Skeletal muscle cell (primary cell): ENCODE results near the genes CCDC122, TPT1 and LCP1.

- RRBS: under 1% methylated on average over 16 of the region's 52 CpGs
These were observed 536 bp downstream of the VWA8 start for GRCh38 chr13:41960109-41961037.

GRCh38 chr13:42524588-42525673, 49.0 kb upstream of the TNFSF11 start:
- RRBS: no CpG with 5 or more reads among the region's 5 CpGs

GRCh38 chr13:42574889-42575346, 966 bp downstream of the TNFSF11 start:
- RRBS: no CpG with 5 or more reads among the region's 29 CpGs

GRCh38 chr13:42708185-42708741, 73.1 kb upstream of the FAM216B start:
- RRBS: no CpG with 5 or more reads among the region's 4 CpGs

GRCh38 chr13:42963227-42964006, 28.6 kb downstream of the EPSTI1 start:
- RRBS: no CpG with 5 or more reads among the region's 6 CpGs

DNA sequence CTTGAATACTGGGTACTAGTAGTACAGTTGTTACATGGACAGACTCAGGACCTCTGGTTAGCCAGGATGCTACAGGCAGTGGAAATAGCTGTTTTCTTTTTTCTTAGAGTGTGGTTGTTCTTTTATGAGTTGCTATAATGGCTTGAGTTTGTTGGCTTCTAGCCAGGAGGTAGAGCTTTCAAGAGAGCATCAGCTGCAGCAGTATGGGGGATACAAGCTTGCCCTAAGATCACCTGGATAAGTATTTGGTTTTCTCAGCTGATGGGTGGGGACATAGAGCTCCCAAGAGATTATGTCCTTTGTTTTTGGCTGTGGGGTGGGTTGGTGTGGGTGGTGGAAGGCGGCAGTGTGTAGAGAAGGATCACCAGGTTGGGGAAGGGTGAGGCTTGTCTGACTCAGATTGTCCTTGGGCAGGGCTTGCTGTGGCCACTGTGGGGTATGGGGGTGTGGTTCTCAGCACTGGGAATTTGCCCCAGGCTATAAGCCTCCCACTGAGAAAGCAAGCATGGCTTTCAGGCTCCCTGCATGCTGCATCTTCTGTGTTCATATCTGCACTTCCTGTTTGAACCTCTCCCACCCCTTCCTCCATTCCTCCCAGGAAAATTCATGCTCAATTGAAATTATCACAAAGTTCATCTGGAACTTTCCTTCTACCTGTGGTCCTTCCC, 34.8 kb downstream of the DNAJC15 start:
- RRBS: no CpG with 5 or more reads among the region's 1 CpG

GRCh38 chr13:43407072-43407583, 379.6 kb downstream of the ENOX1 start:
- RRBS: no CpG with 5 or more reads among the region's 5 CpGs

DNA sequence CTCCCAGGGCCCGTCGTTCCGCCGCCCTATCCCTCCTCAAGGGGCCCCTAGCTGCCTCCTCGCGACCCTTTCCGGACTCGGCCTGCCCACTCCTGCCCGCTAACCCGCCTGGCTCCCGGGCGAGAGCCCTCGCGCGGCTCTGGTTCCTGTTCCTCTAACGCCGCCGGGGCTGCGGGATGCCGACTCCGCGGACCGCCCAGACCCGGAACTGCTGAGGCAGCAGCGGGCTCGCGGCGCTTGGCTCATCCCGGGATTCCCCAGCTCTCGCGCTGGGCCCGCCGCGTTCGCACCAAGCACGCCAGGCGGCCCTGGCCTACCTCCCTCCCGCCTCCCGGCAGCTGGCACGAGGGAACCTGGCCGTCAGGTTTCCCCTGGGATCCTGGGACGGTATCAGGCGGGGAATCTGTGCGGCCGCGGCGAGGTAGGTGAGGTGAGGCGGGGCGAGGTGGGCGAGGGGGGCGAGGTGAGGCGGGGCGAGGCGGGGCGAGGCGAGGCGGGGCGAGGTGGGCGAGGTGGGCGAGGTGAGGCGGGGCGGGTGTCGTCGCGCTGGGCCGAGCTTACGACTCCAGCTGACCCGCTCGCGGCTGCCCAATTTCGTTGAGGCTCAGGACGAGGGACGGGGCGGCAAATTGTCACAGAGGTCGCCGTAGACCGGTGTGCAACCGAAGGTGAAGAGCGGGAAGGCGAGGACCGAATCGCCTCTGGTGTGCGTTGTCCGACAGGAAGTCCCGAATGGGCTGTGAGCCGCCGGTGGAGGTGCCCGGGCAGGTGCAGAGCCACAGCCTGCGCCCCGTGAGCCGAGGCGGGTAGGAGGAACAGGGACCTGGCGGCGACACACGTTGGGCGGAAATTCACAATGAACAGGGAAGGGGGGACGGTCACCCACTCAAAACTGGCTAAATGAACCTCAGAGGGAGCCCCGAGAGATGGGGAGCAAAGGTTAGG, at the start of gene CCDC122:
CCDC122 (minus strand) TSS at position 427 of the 945 bp plus-strand sequence.
- RRBS: 1% methylated on average over 35 of the region's 98 CpGs

GRCh38 chr13:44259536-44260042, 98.5 kb upstream of the SMIM2 start:
- RRBS: no CpG with 5 or more reads among the region's 7 CpGs

- RRBS: no CpG with 5 or more reads among the region's 4 CpGs
These were observed 98.8 kb upstream of the SERP2 start for GRCh38 chr13:44274756-44275362.

GRCh38 chr13:44332328-44332958, 41.2 kb upstream of the SERP2 start:
- RRBS: no CpG with 5 or more reads among the region's 6 CpGs

- RRBS: no CpG with 5 or more reads among the region's 22 CpGs
These were observed 23.5 kb downstream of the SERP2 start for GRCh38 chr13:44396844-44397706.

DNA sequence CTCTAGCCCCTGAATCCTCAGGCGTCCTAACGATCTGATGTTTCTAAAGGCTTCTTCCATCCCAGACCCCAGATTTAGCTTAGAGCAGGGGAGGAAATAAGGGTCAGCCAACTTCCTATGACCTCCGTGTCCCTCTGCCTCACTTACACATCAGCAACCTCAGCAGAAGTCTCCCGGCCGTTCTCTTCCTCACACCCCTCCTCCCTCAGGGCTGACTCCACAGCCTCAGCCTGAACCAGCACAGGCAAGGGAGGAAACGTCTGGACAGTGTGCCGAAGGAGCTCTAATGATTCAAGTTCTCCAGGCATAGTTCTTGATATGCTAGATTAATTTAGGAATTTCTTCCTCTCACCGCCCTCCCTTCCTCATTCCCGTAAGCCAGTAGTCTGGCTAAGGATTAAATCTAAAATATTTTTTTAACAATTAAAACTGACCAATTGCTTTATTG, 121.4 kb downstream of the NUFIP1 start:
- RRBS: no CpG with 5 or more reads among the region's 9 CpGs

DNA sequence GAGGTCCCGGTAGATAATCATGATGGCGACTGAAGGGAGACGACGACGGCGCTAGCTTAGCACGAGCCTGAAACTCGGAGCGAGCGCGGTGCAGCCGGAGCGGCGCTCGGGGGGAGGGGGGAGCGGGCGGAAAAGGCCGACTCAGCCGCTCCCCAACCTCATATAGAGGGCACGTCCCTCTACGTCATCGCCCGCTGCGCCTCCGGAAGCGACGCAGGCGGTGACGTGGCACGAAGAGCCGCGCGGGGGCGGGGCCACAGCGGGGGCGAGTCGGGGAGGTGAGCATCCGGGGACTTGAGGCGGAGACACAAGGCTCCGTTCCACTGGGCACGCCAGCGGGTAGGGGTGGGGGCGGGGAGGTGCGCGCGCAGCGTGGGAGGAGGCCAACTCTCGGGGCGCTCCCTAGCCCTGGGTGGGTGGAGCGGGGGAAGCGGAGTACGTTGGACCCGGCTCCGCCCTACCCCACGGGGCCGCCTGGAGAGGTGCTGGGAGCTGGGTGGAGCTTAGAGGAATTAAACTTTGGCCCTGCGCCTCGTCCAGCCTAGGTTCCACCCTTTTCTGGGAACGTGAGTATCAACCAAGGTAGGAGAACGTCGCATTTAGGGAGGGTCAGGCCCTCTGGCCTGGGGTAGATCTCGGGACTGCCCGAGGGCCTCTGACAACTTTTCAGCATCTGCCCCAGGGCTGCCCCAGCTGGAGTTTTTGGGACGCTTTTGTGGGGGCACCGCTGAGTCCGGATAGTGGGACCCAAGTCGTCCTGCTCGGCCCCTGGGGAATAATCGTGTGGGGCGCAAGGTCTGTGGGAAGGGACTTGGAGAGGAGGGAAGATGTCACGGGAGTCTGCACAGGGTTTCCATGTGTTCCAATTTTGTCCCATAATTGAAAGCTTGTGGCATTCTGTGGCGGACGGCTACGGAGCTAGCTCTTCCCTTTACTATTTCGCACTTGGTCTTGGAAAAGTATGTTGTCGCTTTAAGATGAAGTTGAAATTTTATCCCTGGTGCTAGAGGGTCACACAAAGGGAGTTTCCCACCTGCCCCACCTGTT, at the start of gene TPT1:
TPT1 (minus strand) TSS at position 135 of the 1,047 bp plus-strand sequence.
- RRBS: 1% methylated on average over 19 of the region's 76 CpGs

DNA sequence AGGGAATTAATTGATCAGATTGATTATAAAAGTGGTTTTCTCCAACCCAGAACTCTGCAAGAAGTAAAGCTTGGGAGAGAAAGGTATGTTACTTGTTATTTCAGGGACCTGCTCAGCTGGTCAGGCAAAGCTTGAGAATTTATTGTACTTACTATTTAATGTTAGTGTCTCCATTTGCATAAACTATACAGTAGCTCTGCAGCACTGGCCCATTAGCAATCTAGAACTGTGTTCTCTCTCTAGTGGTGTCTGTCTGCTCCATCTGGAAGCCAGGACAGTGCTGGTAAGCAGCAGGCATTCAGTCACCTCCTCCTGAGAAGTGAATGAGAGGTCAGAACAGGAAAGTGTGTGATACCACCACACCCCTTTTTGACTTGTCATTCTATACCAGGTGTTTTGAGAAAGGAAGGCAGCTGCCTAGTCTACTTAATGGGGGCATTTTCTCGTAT, 3.8 kb downstream of the COG3 start:
- RRBS: no CpG with 5 or more reads among the region's 1 CpG

DNA sequence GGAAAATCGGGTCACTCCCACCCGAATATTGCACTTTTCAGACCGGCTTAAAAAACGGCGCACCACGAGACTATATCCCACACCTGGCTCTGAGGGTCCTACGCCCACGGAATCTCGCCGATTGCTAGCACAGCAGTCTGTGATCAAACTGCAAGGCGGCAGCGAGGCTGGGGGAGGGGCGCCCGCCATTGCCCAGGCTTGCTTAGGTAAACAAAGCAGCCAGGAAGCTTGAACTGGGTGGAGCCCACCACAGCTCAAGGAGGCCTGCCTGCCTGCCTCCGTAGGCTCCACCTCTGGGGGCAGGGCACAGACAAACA, 29.7 kb upstream of the ERICH6B start:
- RRBS: no CpG with 5 or more reads among the region's 15 CpGs

- RRBS: no CpG with 5 or more reads among the region's 37 CpGs
These were observed 77.1 kb downstream of the ZC3H13 start for GRCh38 chr13:45975305-45976069.

DNA sequence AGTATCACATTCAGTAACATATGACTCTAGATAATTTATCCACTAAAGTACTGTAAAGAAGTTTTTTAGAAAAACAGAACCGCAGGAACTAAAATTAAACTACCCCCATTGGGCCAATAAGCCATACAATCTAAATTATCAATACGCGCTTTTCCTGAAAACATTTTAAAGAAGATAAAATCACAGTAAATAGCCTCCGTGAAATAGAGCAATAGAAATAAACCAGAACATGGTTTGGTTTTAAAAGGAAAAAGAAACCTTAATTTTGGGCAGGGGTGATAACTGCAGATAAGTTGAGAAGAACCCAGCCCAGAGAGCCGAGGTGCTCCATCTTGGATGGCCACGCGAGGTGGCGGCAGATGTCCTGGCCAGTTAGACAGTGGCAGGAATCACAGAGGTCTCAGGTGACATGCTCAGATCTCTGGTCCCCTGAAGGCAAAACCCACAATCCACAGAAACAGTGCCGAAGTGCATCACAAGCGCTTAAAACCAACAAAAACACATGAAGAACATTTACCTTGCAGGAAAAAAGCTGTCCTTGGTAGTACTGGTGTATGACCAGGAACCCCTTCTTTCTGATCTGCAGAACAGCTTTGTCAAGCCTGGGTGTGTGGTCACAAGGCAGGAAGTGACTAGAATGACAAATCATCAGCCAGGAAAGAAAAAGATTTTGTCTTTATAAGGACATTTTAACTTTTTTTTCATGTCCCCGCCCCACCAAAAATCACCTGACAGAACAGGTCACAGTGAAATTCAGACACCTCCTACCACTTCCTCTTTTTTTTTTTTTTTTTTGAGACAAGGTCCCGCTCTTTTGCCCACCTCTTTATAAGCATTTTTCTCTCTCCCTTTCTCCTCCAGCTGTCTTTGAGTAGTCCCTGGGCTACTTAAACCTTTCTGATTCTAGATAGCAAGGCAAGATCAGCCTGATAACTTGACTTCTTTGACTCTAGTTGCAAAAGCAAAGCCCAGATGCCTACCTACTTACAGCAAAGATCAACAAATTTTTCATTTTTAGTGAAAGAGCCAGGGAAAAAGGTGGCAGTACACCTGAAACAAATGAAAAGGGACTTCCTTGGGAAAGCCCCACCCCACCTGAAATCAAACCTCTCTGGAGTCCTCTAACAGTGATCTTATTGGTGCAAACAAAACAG, at the start of gene LCP1:
LCP1 (minus strand) TSS at position 584 of the 1,154 bp plus-strand sequence.
- RRBS: no CpG with 5 or more reads among the region's 12 CpGs

DNA sequence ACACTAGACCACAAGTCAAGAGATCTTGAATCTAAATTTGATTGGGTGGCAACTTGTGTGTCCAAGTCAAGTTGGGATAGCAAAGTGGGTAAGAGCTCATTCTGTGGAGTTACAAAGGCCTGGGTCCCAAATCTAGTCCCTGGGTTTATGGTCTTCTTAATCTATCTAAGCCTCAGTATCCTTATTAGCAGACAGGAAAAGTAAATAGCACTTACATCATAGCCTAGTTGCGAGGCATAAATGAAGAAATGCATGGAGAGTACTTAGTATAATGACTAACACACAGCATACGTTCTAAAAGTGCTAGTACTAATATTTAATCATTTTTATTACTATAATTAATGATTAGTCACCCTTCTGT, 9.4 kb upstream of the LRRC63 start:
- RRBS: no CpG with 5 or more reads among the region's 2 CpGs

- RRBS: no CpG with 5 or more reads among the region's 3 CpGs
These were observed 78.8 kb downstream of the LRRC63 start for GRCh38 chr13:46290580-46290829.